Temporal lobe (tissue), 2 donors: ENCODE measurements around the genes TMED9, N4BP3, RMND5B, CLK4, RUFY1 and MAML1.

DNA sequence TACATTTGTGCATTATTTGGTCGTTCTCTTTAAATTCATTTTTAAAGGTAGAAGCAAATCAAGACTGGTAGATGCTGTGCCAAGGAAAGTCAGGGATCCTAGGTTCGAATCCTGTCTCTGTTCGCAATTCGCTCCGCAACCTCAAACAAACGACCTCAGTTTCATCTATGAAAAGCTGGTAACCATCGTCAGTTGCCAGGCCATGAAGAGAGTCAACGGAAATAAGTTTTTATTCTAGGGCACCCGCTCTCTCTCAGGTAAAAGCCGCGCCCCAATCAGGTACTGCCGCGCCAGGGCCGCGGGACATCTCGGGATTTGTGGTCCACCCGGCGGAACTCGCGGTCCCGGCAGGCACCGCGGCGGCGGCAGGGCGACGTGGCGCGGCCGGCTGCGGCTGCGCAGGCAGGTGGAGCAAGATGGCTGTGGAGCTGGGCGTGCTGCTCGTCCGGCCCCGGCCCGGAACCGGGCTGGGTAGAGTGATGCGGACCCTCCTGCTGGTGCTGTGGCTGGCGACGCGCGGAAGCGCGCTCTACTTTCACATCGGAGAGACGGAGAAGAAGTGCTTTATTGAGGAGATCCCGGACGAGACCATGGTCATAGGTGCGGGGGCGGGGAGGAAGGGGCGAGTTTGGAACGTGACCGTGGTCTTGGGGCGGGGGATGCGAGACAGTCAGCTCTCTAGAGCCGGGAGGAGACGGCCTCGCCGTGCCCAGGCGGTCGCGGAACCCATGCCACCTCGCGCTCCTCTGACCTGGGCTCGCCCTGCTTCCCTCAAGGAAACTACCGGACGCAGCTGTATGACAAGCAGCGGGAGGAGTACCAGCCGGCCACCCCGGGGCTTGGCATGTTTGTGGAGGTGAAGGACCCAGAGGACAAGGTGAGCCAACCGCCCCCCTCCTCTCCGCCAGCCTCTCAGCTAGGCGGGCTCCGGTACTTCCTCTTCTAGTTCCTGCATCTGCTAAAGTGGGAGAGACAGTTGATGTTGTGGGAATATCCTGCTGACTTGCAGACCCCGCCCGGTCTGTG is at the start of gene TMED9:
Gene TMED9 (plus strand): TSS at position 405 of the 1,026 bp plus-strand sequence.
- RAMPAGE, long total RNA: start-site peak on the plus strand centred at position 404 of the sequence, 22 bp wide, 20 and 168 reads in 2 replicates

- RAMPAGE, long total RNA: no peak
Observed at GRCh38 chr5:177595277-177596281, 3.6 kb downstream of the TMED9 start.

DNA sequence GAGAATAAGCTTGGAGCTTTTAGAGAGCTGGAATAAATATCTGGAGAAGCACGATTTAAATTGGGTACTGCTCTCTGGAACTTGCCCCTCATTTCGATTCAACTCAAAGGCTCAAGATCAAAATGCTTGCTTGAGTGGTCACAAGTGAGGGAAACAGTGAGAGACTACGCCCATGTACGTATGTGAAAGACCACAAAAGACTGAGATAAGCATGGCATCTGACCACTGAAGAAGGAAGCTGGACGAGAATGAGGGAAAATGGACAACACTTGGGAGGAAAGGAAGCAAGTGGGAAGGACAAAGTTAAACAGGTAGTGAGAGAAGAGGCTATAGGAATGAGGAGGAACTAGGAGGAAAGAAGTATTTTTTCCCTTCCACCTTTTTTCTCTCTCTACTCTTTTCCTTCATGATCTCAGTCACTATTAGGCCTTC is 70.1 kb downstream of the B4GALT7 start:
- RAMPAGE, long total RNA: no peak

DNA sequence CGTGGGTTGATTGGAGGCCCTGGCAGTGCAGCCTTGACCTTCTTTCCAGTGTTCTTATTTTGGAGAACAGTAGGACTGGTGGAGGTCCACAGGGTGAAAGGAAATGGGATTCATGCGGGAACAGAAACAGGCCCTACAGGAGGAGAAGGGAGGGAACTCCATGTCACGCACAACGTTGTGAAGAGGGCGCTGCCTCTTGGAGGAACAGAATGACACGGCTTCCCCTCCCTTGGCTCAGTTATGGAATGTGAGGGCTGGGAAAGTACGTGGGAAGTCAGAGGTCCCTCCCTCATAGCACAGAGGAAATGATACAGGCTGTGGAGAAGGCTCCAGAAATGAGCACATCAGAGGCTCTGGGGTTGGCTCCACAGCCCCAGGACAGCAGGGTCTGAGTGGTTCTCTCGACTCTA is 49.9 kb upstream of the PROP1 start:
- RAMPAGE, long total RNA: no peak

GRCh38 chr5:178112968-178113968 is at the start of gene N4BP3:
Gene N4BP3 (plus strand): TSS chr5:178113532.
- RAMPAGE, long total RNA: no peak

DNA sequence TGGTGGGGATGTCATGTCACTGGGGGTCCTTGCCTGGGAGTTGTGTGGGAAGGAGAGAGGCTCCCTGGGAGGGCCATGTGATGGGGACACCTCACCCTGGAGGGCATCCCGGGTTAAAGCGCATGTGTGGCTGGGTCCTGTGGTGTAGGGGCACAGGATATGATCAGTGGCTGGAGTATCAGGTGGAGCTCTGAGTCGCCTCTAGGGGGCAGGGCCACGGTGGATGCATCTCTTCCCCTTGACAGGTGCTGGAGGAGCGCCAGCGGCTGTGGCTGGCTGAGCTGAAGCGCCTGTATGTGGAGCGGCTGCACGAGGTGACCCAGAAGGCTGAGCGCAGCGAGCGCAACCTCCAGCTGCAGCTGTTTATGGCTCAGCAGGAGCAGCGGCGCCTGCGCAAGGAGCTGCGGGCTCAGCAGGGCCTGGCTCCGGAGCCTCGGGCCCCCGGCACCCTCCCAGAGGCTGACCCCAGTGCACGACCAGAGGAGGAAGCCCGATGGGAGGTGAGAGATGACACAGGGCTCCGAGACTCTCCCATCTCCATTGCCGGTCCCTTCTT is 7.6 kb downstream of the N4BP3 start:
- RAMPAGE, long total RNA: no peak

DNA sequence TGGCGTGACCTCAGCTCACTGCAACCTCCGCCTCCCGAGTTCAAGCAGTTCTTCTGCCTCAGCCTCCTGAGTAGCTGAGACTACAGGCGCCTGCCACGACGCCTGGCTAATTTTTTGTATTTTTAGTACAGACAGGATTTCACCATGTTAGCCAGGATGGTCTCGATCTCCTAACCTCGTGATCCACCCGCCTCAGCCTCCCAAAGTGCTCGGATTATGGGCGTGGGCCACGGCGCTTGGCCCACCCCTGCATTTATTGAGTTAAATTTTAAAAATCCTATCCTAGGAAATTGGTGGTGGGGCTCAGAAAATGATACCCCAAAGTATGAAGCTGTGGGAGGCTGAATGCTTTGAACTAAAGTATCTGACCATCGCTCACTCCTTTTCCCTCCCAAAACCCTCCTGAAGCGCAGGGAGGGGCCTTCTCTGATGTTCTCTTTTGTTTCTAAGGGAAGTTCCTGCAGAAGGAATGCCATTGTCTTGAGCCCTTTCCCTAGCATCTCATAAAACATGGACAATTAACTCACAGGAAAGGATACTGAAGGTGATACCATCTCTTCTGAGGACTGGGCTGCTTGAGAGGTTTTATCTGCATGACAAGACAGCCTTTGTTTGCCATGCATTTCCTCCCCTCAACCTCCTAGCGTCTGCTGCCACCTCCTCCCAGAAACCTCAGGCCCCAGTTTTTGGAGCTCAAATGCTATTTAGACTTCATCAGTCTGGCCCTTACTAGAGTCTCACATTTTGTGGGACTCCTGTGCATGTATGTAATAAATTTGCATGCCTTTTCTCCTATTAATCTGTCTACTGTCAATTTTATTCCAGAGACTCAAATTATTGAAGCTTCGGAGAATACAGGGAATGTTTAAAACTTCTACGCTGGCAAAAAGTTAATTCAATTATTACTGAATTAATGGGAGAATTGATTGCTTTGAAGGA is 4.3 kb upstream of the RMND5B start:
- RAMPAGE, long total RNA: no peak

DNA sequence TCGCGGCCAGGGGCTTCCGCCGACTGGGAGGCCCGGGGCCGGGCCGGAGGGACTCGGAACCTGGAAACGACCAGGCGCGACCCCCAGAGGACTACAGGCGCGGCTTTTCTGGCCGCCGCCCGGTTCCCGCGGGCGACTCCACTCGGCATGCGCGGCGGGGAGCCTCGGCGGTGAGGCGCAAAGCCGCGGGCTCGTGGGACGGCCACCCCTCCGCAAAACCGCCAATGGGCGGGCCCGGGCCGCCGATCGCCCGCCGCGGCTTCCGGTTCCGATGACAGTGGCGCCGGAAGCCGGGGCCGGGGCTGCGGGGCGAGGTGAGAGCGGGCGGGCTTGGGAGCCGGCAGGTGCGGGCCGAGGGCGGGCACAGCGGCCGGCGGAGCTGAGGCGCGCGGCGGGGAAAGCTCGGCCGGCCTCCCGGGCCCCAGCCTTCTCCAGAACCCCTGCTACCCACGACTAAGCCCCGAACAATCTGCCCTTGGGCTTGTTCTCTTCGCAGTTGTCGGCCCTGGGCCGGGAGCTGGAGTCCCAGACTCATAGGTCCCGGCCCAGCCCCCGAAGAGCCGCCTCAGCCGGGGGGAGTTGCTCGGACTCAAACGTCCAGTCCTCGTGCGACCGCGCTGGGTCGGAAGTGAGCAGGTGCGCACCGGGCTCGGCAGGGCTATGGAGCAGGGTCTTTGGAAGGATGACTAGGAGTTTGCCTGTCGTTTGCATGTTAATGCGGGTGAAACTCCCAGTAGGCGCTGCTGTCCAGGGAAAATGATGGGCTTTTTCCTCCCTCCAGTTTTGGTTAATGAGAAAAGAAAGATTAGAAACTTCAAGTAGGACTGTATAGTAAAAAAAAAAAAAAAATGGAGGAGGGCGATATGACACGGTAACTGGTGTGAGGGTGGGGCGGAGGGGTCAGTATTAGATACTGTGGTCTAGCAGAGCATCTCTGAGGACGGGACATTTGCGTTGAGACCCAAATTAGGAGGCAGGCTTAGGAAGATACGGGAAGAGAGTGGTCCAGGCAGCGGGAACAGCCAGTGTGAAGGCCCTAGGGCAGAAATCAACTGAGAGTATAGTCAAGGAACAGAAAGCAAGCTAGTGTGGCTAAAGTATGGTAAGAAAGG is at the start of gene RMND5B:
Gene RMND5B (plus strand): TSS at position 274 of the 1,112 bp plus-strand sequence.
- RAMPAGE, long total RNA: no peak

- RAMPAGE, long total RNA: no peak
Observed at GRCh38 chr5:178491149-178491602, 99.0 kb downstream of the COL23A1 start.

DNA sequence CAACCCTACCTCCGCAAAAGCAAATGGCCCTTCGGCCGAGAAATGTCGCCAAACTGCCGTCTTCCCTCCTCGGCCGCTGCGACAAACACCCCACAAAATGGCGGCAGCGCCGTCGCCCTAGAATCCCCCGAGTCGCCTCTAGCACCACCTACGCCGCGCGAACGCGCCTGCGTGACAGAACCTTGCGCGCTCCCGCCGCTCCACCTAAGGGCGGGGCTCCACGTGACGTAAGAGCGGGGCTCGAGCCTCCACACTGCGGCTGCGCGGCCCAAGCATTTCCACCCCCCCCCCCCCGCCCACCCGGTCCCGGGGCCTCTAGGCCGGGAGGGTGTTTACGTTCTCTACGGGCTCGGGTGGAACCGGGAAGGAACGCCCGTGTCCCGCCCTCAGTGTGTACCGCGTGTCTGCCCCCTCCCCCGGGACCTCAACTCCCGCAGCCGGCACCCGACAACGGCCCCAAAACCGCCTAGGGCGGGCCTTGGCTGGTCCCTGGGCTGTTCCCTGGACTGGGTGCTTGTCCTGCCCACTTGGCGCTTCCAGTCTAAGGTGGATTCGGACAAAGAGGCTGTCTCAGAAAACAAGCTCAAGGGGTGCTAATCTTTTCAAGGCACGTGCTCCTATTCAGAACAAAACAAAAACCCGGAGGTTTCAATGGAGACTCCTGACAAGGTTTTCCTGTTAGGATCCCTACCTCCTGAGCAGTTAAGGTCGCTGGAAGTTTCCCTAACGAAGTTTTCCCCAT is at the start of gene CLK4:
Gene CLK4 (minus strand): TSS at position 114 of the 742 bp plus-strand sequence.
- RAMPAGE, long total RNA: start-site peak on the minus strand centred at position 102 of the sequence, 38 bp wide, 632 and 450 reads in 2 replicates

GRCh38 chr5:179122655-179123004 is 62.5 kb downstream of the ZNF354C start:
- RAMPAGE, long total RNA: no peak

GRCh38 chr5:179475138-179475856 is 75.1 kb upstream of the RUFY1 start:
- RAMPAGE, long total RNA: no peak

- RAMPAGE, long total RNA: no peak
Observed at GRCh38 chr5:179550071-179550706, at the start of gene RUFY1. Gene RUFY1 (plus strand): TSS chr5:179550554.

DNA sequence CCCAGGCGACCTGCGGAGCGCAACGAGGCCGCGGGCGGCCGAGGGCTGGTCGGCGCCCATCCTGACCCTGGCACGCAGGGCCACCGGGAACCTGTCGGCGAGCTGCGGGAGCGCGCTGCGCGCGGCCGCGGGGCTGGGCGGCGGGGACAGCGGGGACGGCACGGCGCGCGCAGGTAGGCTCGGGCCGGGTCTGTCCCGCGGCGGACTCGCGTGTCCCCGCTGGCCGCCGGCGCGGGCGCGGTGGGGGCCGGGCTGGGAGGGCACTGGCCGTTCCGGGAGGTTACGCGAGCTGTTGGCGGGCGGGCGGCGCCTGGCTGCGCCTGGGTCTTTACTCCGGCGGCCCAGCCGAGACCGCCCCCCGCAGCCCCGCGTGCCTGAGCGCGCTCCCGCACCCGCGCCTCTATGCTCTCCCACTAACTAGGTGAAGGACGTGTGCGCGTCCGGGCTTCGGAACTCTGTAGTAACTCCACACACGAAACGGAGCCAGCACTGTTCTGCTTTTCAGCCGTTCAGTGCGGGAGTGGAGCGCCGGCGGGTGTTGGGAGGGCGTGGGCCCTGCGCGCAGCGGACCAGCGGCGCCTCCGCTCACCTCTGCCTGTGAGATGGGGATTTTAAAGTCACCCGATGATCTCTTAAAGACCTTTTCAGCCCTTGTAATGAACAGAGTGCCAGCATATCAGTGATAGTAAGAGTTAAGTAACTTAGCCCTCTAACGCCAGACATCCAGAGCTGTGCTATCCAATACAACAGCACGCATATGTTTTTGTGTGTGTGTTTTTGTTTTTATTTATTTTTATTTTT is 553 bp downstream of the RUFY1 start:
- RAMPAGE, long total RNA: no peak

DNA sequence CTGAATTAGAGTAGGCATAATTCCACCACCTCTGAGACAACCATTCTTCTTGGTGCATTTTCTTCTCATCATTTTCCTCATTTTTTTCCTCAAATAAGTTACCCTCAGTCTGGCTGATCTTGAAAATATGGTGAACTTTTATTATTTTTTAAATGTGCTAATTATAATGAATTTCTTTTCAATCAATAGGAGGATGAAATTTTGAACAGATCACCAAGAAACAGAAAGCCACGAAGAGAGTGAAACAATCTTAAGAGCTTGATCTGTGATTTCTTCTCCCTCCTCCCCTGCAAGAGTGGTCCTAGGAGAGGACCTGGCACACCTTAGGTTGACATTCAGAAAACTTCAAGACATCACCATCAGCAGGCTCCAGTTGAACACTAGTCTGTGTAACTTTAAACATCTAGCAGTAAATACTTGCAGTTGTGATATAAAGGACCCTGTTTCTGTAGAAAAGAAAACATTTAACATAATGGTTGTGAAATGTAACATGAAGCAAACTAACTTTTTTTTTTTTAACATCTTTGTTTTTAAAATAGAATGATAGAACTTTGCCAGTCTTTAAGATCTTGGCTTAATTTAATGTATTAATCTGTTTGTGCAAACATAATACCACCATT is 4.1 kb upstream of the MAML1 start:
- RAMPAGE, long total RNA: no peak

- RAMPAGE, long total RNA: no peak
Observed at GRCh38 chr5:179731899-179732957, at the start of gene MAML1. Gene MAML1 (plus strand): TSS chr5:179732822.

- RAMPAGE, long total RNA: no peak
Observed at GRCh38 chr5:179816537-179817711, 3.8 kb upstream of the SQSTM1 start.

- RAMPAGE, long total RNA: no peak
Observed at GRCh38 chr5:179821429-179822636, 1.1 kb downstream of the SQSTM1 start.

- RAMPAGE, long total RNA: no peak
Observed at GRCh38 chr5:179822714-179823273, 2.1 kb downstream of the SQSTM1 start.

DNA sequence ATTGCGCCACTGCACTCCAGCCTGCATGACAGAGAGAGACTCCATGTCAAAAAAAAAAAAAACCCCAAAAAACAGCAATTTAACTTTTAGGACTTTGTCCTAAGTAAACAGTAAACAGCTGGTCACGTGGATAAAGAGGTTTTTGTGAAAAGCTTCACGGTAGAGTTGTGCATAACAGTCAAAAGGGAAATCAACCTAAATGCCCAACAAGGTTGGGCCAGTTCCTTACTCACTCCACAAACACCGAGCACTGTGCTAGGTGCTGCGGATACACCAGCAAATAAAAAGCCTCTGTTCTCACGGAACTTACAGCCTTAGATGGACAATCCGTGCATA is 6.4 kb downstream of the MRNIP start:
- RAMPAGE, long total RNA: no peak